ENCODE measurements around a stretch of chr17.

DNA sequence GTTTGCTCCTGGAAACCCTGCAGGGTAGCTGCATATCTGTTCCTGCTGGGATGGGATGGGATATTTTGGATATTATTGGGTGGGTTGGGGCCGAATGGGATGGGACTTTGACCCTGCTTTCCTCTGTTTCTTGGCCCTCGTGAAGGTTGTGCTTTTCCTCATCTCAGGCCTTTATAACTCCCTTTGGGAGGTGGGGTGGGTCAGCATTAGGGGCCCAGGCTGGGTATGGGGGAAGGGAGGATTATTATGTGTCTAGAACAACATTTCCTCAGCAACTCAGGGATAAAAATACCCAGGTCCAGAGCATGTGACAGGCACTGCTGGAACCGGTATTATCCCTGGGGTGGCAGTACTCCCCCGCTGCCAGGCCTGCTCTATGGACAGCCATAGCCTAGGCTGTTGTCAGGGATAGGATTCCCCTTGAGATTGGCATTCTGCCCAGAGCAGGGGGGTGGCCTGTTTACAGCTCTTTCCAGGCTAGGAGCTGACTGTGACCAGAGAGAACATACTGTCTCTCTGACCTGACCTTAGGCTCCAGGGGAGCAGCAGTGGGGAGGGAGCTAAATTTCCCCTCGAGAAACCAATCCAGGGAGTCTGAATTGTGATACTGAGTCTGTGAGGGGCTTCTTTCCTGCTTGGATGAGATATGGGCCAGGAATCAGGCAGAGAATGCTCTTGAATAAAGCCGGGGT, 5.1 kb downstream of the NFE2L1 start:
- RRBS = no CpG with 5 or more reads among the region's 6 CpGs

DNA sequence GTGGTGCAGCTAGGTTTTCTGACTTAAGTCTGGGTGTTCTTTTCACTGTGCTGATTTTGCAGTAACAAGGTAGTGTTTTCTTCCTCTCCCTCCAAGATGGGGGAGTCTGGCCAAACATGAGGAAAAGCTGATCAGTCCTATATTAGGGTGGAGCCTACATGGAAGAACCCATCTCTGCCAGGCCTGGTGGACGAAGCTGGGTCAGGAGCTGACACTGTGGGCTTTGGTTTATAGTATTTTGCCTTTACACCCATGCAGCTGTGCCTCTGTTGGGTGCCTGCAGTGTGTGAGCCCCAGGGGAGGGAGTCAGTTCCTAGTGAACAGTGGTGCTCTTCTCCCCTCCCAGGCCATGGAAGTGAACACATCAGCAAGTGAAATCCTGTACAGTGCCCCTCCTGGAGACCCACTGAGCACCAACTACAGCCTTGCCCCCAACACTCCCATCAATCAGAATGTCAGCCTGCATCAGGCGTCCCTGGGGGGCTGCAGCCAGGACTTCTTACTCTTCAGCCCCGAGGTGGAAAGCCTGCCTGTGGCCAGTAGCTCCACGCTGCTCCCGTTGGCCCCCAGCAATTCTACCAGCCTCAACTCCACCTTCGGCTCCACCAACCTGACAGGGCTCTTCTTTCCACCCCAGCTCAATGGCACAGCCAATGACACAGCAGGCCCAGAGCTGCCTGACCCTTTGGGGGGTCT, 9.9 kb downstream of the NFE2L1 start:
- RRBS = no CpG with 5 or more reads among the region's 6 CpGs

GRCh38 chr17:48060666-48060988, 12.5 kb downstream of the NFE2L1 start:
- RRBS = no CpG with 5 or more reads among the region's 4 CpGs

- RRBS = no CpG with 5 or more reads among the region's 19 CpGs
Observed at GRCh38 chr17:48310692-48311489, 119.1 kb downstream of the SKAP1 start.

DNA sequence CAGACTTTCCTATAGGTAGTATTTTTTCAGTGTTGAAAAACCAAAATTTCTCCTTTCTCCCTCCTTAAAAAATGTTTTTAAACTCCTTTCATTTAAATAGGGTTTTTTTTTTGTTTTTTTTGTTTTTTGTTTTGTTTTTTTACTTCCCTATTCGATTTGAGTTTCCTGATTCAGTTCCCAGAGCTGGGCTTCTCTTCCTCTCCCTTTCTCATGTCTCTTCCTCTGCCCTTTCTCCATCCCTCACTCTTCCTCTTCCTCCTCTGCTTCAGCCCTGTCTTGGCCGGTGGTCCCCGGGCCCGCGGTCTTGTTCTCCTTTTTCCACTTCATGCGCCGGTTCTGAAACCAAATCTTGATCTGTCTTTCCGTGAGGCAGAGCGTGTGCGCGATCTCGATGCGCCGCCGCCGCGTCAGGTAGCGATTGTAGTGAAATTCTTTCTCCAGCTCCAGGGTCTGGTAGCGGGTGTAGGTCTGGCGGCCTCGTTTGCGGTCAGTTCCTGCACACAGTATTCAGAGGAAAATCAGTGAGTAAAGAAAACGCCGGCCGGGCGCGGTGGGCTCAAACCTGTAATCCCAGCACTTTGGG, 2.9 kb upstream of the HOXB6 start:
- RRBS = no CpG with 5 or more reads among the region's 27 CpGs

DNA sequence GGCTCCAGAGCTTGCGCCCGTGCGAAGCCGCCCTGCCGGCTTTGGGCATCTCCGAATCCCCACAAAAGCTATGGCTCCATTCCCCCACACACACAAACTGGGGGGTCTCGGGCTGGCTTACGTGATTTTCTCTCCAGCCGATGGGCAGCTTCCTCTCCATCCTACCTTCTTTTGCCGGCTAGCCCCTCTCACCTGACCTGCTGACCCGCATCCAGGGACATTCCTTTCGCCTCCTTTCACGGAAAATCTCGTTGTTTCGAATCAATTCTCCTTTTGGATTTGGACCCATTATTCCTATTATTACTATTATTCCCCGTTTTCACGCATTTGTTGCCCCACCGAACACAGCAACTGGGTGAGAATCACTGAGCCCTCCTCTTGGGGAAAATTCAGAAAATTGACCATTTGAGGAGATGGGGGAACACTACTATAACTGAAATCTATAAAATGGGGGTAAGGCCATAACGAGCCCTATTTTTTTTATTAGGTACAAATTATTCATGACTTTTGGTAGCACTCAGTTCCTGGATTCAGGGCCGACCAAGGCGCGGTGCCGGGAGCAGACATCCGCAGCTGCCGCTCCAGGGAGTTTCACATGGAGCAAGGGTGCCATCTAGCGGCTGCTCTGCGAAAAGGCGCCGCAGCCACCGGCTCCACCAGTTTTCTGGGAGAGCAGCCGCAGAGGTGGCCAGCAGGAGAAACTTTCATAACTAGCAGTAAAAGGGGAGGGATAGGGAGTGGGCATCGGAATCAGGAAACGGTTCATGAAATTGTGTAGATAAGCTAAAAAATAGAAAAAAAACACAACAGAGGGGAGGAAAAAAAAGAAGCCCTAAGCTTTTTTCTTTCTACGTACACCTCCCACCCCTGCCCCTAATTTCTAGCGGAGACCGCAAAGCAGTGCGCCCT, 3.3 kb upstream of the HOXB8 start:
- RRBS = under 1% methylated on average over 8 of the region's 37 CpGs

DNA sequence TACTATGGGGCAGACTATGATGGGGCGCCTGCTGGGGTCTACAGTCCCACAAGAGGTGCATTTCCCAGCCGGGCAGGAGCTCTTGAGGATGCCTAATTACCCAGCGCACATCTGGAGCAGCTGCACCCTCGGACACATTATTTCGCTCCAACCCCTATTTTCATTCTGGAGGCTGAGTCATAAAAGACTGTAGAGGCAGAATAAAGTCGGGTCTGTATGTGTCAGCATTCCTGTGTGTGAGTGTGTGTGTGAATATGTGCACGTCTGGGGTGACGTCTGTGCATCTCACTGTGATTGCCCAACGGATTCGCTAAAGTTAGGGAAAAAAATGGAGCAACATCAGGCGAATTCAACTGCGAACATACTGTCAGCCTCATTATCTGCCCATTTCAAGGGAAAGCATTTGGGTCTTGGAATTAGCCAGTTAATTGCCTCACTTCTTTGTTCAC, 11.7 kb upstream of the HOXB9 start:
- RRBS = no CpG with 5 or more reads among the region's 12 CpGs

GRCh38 chr17:48639129-48639626, 13.0 kb upstream of the HOXB9 start:
- RRBS = no CpG with 5 or more reads among the region's 6 CpGs

GRCh38 chr17:48734032-48734958, 5.7 kb upstream of the HOXB13 start:
- RRBS = 34% methylated on average over 5 of the region's 30 CpGs

DNA sequence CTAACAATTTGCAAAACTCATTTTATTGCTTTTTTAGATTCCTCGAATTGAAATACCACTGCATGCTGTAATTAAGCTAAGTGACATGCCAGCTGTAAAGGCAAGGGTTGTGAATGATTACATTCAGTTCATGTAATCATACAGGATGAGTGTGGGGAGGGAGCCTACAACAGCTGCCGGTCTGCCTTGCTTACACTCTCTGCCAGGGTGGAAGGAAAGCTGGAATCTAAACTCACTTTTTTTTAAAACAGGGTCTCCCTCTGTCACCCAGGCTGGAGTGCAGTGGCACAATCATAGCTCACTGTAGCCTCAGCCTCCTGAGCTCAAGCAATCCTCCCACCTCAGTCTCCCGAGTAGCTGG, 29.2 kb upstream of the HOXB13 start:
- RRBS = no CpG with 5 or more reads among the region's 3 CpGs

DNA sequence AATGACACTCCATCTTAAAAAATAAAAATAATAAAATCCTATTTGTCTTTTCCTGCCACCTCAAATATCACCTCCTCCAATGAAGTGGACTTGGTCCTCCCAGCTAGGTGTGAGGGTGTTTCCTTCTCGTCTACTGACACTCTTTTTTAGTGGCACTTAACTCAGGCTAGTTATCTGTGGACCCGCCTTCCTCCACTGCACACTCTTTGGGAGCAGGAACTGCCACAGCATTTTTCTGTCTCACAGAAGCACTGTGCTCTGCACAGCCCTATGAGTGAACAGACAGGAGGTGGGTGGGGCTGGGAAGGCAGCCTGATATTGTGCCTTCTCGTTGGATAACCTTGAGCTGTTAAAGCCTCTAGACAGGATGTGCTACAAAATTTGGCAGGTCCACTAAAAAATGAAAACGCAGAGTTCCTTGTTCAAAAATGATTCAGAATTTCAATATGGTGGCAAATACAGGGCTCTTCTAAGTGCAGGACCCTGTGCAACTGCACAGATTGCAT, 31.9 kb upstream of the HOXB13 start:
- RRBS = no CpG with 5 or more reads among the region's 4 CpGs

- RRBS = 81% methylated on average over 2 of the region's 9 CpGs
Observed at GRCh38 chr17:48799137-48799847, 17.7 kb downstream of the TTLL6 start.

DNA sequence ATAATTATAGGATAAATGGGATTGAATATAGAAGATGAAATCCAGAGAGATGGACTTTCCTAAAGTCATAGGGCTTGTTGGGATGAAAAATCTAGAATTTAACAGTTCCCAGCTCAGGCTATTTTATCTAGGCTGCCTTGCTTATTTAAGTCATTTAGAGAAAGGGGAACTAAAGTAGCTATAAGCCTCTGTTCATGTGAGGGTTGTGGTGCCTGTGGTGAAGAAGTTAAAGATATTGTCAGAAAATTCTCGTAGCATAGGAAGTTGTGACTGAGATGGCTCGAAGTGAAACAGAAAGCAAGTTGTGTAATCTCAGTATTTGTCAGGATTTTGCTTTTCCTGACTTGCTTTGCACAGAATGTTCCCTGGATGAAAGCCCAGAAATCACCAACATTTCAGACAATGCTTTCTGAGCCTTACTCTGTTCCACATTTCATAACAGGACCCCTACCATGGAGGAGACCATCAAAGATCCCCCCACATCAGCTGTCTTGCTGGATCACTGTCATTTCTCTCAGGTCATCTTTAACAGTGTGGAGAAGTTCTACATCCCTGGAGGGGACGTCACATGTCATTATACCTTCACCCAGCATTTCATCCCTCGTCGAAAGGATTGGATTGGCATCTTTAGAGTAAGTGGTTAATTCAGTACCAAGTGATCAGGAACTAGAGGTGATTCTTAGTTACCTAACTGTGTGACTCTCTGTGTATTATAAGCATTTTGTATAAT, 10.6 kb downstream of the CALCOCO2 start:
- RRBS = no CpG with 5 or more reads among the region's 5 CpGs

GRCh38 chr17:48847866-48848584, 17.2 kb downstream of the CALCOCO2 start:
- RRBS = no CpG with 5 or more reads among the region's 6 CpGs

- RRBS = no CpG with 5 or more reads among the region's 4 CpGs
Observed at GRCh38 chr17:48966842-48967142, 1.6 kb downstream of the GIP start.

DNA sequence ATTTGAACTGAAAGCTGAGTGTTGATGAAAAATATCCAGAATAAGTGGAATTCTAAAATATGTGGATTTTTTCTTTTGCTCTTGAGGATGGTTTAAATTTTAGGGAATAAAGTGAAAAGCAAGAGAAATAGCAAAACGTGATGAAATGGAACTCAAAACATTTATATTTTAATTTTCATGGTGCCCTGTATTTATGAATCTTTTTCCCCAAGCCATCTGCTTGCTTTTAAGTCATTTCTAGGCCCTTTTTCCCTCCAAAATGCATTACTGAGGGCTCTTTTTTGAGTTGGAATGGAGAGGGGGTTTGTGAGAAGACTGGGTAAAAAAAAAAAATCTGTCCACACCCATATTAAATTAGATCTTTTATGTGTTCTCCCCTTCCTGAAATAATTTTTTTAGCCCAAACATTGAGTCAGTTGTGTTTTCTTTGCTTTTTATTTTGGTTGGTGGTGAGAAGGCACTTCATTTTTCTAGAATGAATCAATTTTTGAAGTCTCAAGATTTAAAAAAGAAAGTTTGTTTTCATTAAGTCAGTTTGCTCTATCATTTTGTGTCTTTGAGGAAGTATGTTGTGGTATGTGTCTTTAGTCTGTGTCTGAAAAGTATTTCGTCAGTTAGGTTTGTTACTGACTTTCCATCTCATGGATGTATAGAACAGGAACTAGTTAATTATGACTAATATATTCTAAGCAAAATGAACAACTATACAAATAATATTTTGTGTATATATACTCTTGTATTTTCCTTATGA, 3.6 kb downstream of the IGF2BP1 start:
- RRBS = no CpG with 5 or more reads among the region's 2 CpGs

DNA sequence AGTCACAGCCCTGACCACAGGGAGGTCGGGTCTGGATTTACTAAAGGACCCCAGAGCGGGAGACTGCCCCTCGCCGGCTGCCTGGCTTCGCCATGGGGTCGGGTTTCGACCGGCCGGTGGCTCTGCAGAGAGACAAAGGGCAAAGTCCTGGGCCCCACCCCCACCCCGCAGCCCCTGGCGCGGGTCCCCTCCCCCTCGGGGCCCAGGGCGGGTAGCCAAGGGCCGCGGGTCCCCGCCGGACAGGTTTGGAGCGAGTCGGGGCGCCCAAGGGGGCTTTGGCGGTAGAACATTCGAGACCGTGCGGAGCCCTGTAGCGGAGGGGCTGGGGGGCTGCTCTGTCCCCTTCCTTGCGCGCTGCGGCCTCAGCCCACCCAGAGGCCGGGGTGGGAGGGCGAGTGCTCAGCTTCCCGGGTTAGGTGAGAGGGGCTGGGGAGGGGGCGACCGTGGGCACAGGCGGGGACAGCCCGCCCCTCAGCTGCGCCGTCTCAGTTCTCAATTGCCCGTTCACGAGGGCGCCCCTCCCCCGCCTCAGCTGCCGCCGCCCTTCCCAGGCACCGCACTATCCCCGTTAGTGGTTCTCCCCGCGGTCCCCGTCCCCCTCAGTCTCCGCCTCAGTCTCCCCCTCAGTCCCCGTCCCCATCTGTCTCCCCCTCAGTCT, 16.6 kb downstream of the IGF2BP1 start:
- RRBS = 71% methylated on average over 4 of the region's 51 CpGs

- RRBS = no CpG with 5 or more reads among the region's 15 CpGs
Observed at GRCh38 chr17:49214537-49215281, 4.2 kb downstream of the ABI3 start.

DNA sequence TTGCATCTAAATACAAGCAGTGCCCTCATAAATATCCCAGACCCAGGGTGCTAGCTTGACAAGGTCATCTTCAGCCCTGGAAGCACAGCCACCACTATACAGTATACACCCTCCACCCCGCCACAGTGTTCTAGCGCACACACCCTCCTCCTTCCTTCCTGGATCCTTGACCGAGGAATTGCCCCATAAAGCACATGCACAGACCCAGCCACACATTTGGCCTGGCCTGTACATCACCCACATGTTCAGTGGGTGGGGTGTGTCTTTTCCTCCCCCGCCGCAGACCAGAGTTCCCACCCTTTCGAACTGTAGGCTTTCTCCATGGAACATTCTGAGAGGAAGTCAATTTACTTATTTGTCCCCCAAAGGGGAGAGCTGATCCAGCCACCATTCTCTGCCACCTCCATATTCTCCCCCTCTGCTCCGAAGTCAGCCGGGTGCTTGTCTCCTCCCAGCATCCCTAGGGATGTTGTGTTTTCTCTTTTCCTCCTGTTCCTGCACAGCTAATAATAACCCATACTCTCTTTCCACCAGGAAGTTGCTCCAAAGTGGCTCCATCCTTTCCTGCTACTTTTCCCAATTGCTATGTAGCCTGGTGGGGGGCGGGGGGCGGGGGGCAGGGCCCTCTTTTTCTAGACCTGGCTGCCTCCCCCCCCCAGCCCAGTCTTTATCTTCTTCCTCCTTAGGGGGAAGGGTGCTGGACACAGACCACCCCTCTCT, 6.6 kb downstream of the ABI3 start:
- RRBS = no CpG with 5 or more reads among the region's 10 CpGs

- RRBS = no CpG with 5 or more reads among the region's 6 CpGs
Observed at GRCh38 chr17:49259419-49259713, 28.8 kb upstream of the PHOSPHO1 start.